Breast (tissue), 4 donors: ENCODE measurements around a stretch of chr19.

GRCh38 chr19:7787060-7787715 is 24.1 kb downstream of the CLEC4M start:
- PRO-cap, 3 experiments, result no peak in any of the 3 experiments
- RRBS, result no CpG with 5 or more reads among the region's 17 CpGs

DNA sequence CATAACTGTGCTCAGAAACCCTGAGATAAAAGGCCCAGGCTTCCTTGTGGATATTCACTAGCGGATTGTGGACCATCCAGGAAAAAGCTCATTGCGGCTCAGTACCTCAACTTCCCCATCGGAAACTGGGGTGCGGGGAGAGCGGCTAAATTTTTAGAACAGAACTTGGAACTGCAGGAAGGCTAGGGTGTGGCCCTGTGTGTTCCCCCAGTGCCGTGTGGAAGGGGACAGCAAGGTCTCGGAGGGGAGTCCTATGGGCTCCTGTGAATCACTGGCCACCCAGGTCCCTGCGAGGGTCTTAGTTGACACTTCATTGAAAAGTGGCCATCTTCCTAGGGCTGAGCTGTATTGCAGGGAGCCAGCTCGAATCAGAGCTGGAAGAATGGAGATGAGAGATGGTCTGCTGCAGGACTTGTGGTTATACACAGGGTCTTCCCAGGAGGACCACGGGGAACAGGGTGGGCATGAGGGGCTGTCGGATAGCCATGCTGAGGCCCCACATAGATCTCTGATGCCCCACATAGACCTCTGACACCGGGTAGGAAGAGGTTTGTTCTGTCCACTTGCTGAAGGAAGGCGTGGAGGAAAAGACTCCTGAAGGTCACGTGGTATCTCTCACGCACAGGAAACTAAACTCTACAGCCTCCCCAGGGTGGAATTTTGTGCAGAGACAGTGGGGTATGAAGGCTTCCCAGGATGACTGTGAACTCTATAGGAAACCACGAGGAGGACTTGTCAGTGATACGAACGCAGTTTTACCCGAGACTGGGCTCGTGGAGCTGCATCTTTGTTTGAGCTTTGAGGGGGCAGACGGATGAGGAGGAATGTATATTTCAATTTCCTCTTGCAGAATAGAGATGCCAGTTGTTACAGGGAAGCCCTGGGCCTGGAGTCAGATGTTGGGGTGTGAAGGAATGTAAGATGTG is 2.6 kb downstream of the EVI5L start:
- PRO-cap, 3 experiments, result no peak in any of the 3 experiments
- RRBS, result no CpG with 5 or more reads among the region's 21 CpGs

GRCh38 chr19:7851232-7852033 is 21.4 kb downstream of the EVI5L start:
- PRO-cap, 3 experiments, result no peak in any of the 3 experiments
- RRBS, result 63% methylated on average over 3 of the region's 24 CpGs

GRCh38 chr19:7907969-7908604 is 4.4 kb downstream of the MAP2K7 start:
- PRO-cap, 3 experiments, result no peak in any of the 3 experiments
- RRBS, result no CpG with 5 or more reads among the region's 14 CpGs

- PRO-cap, 3 experiments, result no peak in any of the 3 experiments
- RRBS, result 2% methylated on average over 69 of the region's 115 CpGs
Measured at GRCh38 chr19:7916054-7917167, 1.8 kb downstream of the TGFBR3L start.

GRCh38 chr19:7926826-7927416 is 986 bp upstream of the CTXN1 start:
- PRO-cap, 3 experiments, result no peak in any of the 3 experiments
- RRBS, result 58% methylated on average over 9 of the region's 29 CpGs

- PRO-cap, 3 experiments, result peak in 1 of 3 experiments; most common minus-strand start chr19:8050605 (in 1)
- RRBS, result 13% methylated on average over 2 of the region's 40 CpGs
Measured at GRCh38 chr19:8050200-8050750, 2.3 kb upstream of the CCL25 start.

DNA sequence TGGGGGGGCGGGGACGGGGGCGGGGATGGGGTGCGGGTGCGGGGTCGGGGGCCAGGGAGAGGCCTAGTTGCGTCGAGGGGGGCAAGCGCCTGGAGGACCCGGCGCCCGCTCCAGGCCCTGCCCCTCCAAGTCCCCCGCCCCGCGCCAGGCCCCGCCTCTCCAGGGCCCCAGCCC is 204 bp upstream of the CERS4 start:
- PRO-cap, 3 experiments, result peak in 3 of 3 experiments; most common plus-strand start position 79 of the sequence (in 2); most common minus-strand start position 129 of the sequence (in 1)
- RRBS, result under 1% methylated on average over 3 of the region's 16 CpGs

GRCh38 chr19:8248065-8248624 is 39.0 kb downstream of the CERS4 start:
- PRO-cap, 3 experiments, result no peak in any of the 3 experiments
- RRBS, result no CpG with 5 or more reads among the region's 8 CpGs

DNA sequence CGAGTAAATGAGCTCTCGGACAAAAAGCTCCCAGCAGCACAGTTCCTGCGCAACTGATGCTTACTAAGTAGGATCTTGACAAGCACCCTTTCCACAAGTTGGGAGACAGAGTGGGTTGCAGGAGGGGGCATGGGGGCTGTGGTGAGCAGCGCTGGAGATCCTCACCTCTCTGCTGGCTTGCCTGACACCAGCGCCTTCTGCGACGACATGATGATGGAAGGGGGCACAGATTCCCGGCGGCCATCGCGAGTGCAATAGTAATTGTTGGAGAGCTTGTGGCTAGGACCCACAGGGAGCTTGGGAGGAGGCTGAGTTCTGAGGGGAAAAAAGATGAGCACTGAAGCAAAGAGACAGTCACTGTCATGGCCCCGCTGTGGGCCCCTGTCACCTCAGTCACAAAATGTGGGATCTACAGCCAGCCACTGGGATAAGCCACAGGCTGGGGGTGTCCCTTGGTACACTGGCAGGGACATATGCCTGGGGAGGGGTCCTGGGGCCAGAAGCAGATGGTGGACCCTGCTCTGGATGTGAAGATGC is 4.8 kb downstream of the NDUFA7 start:
- PRO-cap, 3 experiments, result no peak in any of the 3 experiments
- RRBS, result no CpG with 5 or more reads among the region's 12 CpGs

DNA sequence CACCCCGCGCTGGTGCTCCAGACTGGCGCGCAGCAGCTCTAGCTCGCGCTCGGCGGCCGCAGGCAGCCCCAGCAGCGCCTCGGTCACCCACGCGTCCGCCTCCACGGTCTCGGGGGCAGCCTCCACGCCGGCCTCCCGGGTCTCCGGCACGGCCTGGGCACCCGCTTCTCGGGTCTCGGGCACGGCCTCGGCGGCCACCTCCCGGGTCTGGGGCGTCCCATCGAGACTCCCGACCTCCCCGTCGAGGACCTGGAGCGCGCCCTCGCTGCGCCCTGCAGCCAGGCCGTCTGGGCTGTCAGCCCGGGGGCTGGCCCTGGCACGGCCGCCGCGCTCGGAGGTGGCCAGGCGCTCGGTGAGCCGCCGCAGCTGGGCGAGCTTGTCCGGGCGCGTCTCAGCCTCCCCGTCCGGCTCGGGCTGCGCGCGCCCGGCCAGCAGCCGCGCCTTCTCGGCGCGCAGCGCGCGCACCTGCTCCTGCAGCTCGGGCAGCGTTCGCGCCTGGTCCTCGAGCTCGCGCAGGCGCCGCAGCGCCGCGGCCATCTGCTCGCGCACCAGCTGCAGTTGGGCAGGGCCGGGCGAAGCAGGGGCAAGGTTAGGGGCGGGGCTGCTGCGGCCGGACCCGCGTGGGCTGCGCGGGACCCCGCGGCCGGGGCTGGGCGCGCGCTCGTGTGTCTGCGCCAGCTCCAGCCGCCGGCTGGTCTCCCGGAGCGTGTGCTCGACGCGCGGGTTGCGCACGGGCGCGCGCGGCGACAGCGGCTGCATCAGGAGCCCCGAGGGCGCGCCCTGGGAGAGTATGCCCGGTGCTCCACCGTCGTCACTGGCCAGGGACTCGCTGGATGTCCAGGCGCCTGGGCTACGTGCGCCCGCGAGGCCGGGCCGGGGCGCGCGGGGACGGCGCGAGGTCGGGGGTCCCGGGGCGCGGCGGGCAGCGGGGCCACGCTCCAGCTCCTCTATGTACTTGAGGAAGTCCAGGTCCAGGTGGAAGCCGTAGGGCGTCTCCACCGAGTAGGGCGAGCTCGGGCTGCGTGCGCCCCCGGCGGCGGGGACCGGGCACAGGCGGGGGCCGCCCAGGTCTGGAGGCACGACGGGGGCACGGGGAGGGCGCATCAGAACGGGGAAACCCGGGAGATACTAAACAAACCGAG is 8.0 kb downstream of the KANK3 start:
- PRO-cap, 3 experiments, result no peak in any of the 3 experiments
- RRBS, result 7% methylated on average over 87 of the region's 161 CpGs

GRCh38 chr19:8458016-8458713 is 13.4 kb downstream of the HNRNPM start:
- PRO-cap, 3 experiments, result no peak in any of the 3 experiments
- RRBS, result no CpG with 5 or more reads among the region's 6 CpGs

GRCh38 chr19:8511723-8512561 is 2.0 kb downstream of the ZNF414 start:
- PRO-cap, 3 experiments, result no peak in any of the 3 experiments
- RRBS, result 33% methylated on average over 7 of the region's 48 CpGs

DNA sequence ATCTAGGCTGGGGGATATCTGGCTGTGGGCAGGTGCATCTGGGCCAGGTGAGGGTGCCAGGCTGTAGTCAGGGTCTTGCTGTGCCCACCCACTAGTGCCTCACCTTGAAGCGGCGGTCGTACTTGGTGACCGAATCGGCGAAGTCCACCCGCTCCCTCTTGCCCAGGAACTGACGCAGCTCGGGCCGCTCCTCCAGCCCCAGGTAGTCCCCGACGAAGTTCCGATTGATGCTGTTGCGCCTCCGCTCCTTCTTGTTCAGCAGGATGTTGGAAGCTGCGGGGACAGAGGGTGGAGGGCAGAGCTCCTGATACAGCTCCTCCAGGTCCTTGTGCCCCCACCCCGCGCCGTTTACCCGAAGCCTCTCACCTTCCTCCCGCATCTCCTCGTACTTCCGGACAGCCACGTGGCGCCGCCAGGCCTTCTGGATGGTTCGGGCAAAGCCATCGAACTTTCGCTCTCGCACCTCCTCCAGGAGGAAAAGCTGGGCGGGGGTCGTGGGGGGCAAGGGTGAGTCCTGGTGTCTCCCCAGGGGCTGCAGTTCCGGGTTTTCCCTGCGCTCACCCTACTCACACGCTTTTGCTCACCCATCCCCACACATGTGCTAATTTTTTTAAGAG is 16.2 kb upstream of the ZNF414 start:
- PRO-cap, 3 experiments, result no peak in any of the 3 experiments
- RRBS, result no CpG with 5 or more reads among the region's 35 CpGs

DNA sequence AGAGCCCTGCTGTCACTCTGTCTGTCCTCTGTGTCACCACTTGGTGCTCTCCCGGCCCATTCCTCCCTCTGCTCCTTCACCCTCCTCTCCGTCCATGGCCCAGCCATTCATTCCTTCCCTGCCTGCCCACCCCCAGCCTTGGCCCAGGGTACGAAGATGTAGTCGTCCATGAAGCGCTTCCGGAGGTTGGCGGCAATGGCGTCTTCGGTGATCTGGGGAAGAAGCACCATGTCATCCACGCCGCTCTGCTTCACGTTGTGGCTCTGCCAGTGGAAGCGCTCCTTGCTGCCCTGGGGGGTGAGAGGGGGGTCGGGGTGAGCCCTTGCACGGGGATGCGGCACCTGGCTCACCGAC is 21.8 kb downstream of the MYO1F start:
- PRO-cap, 3 experiments, result no peak in any of the 3 experiments
- RRBS, result no CpG with 5 or more reads among the region's 17 CpGs

DNA sequence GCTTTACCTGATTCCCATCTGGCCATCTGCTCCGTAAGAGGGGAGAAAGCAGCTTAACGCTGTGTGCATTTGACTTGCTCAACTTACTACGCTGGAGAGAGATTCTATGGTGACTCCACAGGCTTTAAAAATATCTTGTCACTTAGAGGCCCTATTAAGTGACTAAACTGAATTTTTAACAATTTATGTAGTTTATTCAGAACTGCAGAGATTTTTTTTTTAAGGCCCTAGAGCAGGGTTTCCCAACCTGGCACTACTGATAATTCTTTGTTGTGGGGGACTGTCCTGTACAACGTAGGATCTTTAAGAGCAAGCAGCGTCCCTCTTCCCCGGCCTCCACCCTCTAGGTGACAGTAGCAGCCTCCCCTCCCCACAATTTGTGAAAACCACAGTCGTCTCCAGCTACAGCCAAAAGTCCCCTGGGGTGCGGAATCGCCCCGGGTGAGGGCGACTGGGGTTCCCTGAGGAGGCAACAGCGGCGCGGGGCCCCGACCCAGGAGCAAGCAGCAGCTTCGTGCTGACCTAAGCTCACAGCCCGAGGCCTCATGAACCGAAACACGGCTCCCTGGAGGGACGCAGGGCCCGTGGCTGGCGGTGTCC is 447 bp downstream of the ZNF558 start:
- PRO-cap, 3 experiments, result no peak in any of the 3 experiments
- RRBS, result 2% methylated on average over 4 of the region's 22 CpGs

DNA sequence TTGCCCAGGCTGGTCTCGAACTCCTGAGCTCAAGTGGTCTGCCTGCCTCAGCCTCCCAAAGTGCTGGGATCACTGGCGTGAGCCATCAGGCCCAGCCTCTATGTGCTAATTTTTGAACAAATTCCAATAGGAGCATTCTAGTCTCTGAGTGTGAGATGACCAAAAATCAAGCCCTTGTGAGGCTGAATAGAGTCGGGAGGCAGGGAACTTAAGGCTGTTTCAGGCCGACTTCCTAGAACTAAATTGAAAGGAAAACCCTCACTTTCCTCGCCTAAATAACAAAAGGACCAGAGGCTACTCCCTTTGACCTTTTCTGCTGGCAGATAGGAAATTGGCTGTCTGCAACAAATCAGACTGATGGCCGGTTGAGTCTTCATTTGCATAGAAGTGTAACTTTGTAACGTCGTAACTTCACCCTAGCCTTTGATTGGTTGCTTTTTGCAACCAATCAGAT is 720 bp upstream of the ZNF559 start:
- PRO-cap, 3 experiments, result no peak in any of the 3 experiments
- RRBS, result no CpG with 5 or more reads among the region's 8 CpGs

- PRO-cap, 3 experiments, result no peak in any of the 3 experiments
- RRBS, result no CpG with 5 or more reads among the region's 22 CpGs
Measured at GRCh38 chr19:9934077-9934849, 2.1 kb downstream of the OLFM2 start.

GRCh38 chr19:9978635-9979260 is 31.6 kb downstream of the COL5A3 start:
- PRO-cap, 3 experiments, result no peak in any of the 3 experiments
- RRBS, result no CpG with 5 or more reads among the region's 3 CpGs

- PRO-cap, 3 experiments, result no peak in any of the 3 experiments
- RRBS, result no CpG with 5 or more reads among the region's 18 CpGs
Measured at GRCh38 chr19:10009262-10009541, 1.1 kb downstream of the COL5A3 start.